ENCODE measurements around a stretch of chr21.

DNA sequence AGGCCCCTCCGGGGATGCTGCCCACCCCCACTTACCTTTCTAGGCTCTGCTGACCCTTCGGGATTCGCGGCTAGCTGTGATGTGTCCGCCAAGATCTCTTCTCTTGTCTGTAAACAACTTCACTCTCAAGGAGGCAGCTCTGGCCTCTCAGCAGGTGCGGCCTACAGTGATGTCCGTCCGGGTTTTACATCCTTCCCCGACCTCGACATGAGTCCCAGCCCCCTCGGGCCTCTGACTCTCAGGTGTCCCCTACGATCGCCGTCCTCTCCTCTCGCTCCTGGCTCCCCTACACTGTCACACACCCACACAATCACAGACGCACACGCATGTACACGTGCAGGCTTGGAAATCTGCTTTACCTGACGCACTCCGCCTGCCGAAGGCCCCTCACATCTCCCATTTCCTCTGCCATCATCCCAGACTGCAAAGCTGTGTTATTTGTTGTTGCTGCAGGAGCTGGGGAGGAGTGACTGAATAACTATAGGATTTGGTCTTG is 804 bp upstream of the RSPH1 start:
- RRBS, result 5% methylated on average over 1 of the region's 21 CpGs
CAGE:
- cytosol, long polyA plus RNA, result no peak
- long polyA plus RNA, result no peak
- nucleus, long polyA plus RNA, result no peak

DNA sequence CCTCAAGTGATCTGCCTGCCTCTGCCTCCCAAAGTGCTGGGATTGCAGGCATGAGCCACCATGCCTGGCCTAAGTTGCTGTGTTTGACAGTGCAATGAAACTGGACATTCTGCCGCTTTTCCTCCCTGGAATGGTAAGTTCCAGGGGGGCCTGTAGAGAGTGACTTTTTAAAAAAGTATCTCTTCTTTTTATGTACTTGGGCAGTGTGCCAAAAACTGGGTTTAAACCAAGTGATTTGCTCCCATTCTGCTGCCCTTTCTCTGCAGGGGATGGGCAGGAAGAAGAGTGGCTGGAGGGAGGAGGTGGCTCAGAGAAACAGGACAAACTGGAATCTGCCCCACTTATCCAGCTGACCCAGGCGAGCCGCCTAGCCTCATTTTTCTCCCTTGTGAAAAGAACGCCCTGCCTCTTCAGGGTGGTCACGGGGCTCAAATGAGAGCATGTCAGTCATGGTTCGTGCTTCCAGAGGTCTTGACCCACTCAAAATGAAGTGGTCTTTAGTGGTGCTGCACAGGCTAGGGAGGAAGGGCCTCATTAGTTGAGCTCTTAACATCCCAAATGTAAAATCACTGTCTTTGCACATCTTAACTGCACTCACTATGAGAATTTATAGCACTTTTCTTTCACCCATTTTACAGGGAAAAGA is 2.5 kb downstream of the SLC37A1 start:
- RRBS, result no CpG with 5 or more reads among the region's 6 CpGs
CAGE:
- cytosol, long polyA plus RNA, result no peak
- long polyA plus RNA, result no peak
- nucleus, long polyA plus RNA, result no peak

DNA sequence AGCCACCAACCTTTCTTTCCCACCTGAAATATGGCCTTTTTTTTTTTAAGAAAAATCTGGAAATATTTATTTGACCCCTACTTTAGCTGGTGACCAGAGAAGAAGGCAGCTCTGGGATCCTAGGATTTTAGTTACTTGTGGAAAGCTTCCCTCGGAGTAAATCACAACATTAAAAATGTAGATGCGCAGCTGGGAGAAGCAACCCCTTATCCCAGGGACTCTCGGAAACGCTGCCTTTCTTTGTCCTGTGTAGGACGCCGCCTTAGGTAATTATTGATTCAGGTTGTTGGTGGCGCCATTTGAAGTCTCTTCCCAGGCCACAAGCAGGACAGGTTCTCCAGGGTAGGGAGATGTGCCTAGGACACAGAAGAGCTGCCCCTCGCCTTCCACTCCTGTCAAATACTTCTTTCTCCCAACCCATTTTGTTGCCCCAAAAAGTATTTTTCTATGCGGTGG is 10.2 kb downstream of the SLC37A1 start:
- RRBS, result no CpG with 5 or more reads among the region's 9 CpGs
CAGE:
- cytosol, long polyA plus RNA, result no peak
- long polyA plus RNA, result no peak
- nucleus, long polyA plus RNA, result no peak

DNA sequence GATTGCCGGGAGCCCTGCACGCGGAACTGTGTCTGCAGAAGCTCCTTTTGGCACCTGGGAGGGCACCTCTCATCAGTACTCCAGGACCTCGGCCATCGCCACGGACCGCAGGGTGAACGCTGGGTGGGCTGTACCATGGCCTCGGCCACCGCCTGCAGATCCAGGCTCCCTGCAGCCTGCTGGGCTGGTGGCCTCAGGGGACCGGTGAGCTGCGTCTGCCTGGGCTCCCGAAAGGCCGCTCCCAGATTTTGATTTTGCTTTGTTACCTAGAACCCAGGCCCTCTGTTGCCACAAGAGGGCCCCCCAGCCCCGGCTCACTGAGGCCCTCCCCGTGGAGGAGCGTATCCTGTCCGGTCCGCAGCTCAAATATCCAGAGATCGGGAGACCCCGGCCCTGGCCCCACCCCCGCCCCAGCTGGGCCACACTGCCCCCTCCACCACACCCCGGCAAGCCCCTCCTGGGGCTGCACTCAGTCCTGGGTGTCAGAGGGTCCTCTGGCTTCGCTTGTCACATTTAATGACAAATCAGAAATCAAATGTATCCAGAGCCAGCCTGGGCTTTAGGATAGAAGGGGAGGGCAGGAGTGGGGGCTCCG is 60.2 kb upstream of the PDE9A start:
- RRBS, result 3% methylated on average over 8 of the region's 25 CpGs
CAGE:
- cytosol, long polyA plus RNA, result no peak
- long polyA plus RNA, result no peak
- nucleus, long polyA plus RNA, result no peak

GRCh38 chr21:42630605-42631060 is 22.8 kb upstream of the PDE9A start:
- RRBS, result no CpG with 5 or more reads among the region's 9 CpGs
CAGE:
- cytosol, long polyA plus RNA, result no peak
- long polyA plus RNA, result no peak
- nucleus, long polyA plus RNA, result no peak

DNA sequence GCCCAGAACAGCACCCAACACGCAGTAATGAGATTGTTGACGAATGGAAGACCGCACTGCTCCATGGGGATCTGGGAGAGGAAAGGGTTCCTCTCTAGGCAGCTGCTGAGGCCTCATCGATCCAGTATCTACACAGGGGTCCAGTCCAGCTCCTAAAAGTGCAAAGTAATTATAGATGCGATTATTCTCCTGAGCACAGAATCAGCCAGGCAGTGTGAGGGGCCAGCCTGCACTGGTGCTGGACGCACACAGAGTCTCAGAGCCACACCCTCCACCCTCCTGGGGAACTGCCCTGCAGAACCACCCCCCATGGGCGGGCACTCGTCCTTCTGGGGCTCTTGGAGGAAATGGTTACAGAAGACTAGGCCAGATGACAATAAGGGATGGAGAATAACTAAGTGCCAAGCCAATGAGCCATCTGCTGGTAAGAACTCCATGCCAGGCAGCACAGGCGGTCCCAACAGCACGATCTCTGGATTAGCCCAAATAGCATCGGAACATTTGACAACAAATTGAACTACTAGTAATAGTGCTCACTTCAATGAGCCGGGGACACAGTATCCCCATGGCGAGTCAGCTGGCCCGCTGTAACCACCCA is 1.6 kb upstream of the PDE9A start:
- RRBS, result no CpG with 5 or more reads among the region's 14 CpGs
CAGE:
- cytosol, long polyA plus RNA, result no peak
- long polyA plus RNA, result no peak
- nucleus, long polyA plus RNA, result no peak

- RRBS, result 4% methylated on average over 28 of the region's 49 CpGs
CAGE:
- cytosol, long polyA plus RNA, result no peak
- long polyA plus RNA, result no peak
- nucleus, long polyA plus RNA, result no peak
These were observed 1.0 kb downstream of the PDE9A start for GRCh38 chr21:42654105-42655146.

DNA sequence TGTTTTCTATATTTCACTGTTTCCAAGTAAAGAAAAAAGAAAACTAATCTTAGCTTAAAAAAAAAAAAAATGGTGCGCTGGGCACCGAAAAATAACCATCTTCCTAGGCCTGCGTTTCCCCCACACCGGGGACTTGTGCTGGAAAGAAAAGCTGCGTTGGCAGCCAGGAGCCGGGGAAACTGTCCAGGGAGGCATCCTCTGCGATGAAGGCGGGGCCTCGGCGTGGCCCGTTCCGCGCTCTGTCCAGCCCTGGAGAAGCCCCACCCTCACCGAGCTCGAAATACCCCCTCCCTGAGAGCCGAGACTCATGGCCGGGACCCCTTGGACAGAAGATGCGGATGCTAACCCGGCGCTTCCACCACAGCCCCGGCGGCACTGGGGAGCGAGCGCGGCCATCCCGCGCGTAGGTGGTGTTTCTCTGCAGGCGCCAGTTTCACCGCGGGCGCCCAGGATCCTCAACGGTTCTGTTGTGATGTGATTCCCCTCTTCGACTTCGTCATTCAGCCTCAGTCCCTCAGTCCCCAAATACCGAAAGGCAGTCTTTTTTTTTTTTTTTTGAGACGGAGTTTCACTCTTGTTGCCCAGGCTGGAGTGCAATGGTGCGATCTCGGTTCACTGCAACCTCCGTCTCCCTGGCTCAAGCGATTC is 31.6 kb downstream of the PDE9A start:
- RRBS, result no CpG with 5 or more reads among the region's 41 CpGs
CAGE:
- cytosol, long polyA plus RNA, result no peak
- long polyA plus RNA, result no peak
- nucleus, long polyA plus RNA, result no peak

- RRBS, result no CpG with 5 or more reads among the region's 14 CpGs
CAGE:
- cytosol, long polyA plus RNA, result no peak
- long polyA plus RNA, result no peak
- nucleus, long polyA plus RNA, result no peak
These were observed 70.9 kb downstream of the PDE9A start for GRCh38 chr21:42724134-42724894.

DNA sequence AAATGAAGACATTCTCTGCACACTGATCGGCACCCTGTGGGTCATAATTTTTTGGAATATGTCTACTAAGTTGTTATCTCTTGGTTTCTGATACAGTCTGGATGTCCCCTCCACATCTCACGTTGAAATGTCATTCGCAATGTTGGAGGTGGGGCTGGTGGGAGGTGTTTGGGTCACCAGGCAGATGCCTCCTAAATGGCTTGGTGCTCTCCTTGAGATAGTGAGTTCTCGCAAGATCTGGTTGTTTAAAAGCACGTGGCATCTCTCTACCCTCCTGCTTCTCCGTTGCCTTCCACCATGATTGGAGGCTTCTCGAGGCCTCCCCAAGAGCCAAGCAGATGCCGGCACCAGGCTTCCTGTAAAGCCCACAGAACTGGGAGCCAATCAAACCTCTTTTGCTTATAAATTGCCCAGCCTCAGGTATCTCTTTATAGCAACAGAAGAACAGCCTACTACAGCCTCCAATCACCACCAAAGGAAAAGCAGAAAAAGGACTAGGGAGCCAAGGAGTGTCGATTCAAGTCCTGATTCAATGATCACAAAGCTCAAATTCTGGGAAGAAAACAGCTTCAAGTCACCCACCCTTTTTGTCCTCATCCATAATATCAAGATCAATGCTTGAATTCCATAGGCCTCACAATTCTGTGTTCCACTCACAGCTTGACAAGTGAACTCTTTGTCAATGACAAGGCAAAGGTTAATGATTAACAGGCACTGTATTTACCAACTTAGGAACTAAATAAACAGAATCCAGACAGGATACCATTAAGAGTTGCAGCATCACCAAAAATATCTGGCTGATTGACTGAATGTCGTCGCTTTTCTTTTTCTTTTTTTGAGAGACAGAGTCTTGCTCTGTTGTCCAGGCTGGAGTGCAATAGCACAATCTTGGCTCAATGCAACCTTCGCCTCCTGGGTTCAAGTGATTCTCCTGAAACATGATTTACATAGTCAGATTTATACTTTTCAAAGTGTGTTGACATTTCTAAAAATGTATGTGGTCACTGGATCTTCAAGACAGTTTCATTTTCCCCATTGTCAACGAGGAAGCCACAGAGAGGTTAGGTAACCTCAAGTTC is 80.7 kb downstream of the PDE9A start:
- RRBS, result no CpG with 5 or more reads among the region's 13 CpGs
CAGE:
- cytosol, long polyA plus RNA, result no peak
- long polyA plus RNA, result no peak
- nucleus, long polyA plus RNA, result no peak

DNA sequence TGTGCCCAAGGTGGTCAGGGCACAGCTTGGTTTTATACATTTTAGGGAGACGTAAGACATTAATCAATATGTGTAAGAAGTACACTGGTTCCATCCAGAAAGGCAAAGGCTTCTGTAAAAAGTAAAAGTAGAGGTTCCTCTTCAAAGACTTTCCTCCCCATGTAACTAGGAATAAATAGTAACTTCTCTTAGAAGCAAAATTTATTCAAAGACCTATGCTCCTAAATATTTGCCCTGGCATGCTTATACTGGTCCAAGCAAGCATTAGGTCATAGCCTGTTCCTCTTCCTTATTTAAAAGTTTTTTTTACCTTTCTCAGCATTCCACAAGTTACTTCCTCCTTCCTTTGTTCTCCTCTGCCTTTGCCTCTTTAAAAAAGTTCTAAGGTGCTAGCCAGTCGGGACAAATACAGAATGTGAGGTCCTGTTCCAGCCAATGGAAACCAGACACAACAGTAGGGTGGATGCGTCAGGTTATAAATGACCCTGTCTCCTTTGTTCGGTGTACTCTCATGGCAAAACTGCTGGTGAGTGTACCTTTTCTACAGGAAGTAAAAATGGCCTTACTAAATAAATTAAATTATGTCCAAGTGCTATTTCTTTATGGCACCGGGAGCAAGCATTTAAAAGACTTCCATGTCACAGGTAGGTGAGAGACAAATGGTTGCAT is 66.9 kb downstream of the WDR4 start:
- RRBS, result no CpG with 5 or more reads among the region's 5 CpGs
CAGE:
- cytosol, long polyA plus RNA, result no peak
- long polyA plus RNA, result no peak
- nucleus, long polyA plus RNA, result no peak

DNA sequence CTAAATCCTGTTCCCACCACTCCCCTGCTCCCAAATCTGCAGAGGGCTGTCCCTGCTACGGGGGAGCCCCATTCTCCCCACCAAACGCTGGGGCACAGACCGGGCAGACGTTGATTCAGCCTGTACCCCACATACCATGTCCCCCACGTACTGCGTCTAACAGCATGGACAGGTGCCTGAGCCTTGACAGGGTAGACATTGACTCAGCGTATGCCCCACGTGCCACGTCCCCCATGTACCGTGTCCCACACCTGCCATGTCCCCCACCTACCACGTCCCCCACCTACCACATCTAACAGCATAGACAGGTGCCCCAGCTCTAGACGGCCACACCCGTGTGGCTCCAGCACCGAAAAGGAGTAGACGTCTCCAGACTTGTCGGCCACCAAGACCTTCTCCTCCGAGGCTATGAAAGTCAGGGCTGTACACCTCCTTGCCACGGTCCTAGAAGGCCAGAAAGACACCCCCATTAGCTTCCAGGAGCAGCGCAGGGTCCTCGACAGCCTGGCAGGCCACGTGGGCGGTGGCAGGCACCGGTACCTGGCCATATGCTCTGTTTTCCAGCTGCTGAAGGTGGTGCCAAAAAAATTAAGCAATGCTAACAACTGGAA is 16.1 kb downstream of the WDR4 start:
- RRBS, result no CpG with 5 or more reads among the region's 23 CpGs
CAGE:
- cytosol, long polyA plus RNA, result no peak
- long polyA plus RNA, result no peak
- nucleus, long polyA plus RNA, result no peak

- RRBS, result no CpG with 5 or more reads among the region's 8 CpGs
CAGE:
- cytosol, long polyA plus RNA, result no peak
- long polyA plus RNA, result no peak
- nucleus, long polyA plus RNA, result no peak
These were observed 836 bp upstream of the NDUFV3 start for GRCh38 chr21:42892312-42892634.

DNA sequence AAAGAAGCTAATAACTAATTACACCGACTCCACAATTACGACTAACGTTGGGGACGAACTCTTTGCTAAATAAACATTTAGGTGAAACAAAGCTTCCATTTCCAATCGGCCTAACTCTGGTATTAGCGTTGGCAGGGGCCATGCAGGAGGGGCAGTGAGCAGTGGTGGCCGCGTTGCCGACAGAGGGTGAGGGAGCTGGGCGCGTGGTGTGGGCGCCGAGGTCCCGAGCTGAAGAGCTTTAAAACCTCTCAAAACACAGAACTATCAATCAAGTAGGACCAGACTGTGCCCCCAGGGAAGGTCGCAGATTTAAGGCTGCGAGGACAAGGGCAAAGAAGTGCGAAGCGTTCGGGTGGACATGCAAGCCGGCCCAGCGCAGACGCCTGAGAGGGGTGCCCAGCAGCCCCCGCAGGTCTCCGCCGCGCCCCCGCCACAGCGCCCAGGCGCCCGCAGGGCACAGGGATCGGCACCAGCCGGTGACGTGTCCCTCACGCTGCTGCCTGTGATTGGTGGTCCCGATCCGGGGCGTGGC is 408 bp upstream of the NDUFV3 start:
- RRBS, result 1% methylated on average over 11 of the region's 37 CpGs
CAGE:
- cytosol, long polyA plus RNA, result no peak
- long polyA plus RNA, result no peak
- nucleus, long polyA plus RNA, result no peak

GRCh38 chr21:42932997-42933531 is 7.6 kb upstream of the ERVH48-1 start:
- RRBS, result no CpG with 5 or more reads among the region's 6 CpGs
CAGE:
- cytosol, long polyA plus RNA, result no peak
- long polyA plus RNA, result no peak
- nucleus, long polyA plus RNA, result no peak

DNA sequence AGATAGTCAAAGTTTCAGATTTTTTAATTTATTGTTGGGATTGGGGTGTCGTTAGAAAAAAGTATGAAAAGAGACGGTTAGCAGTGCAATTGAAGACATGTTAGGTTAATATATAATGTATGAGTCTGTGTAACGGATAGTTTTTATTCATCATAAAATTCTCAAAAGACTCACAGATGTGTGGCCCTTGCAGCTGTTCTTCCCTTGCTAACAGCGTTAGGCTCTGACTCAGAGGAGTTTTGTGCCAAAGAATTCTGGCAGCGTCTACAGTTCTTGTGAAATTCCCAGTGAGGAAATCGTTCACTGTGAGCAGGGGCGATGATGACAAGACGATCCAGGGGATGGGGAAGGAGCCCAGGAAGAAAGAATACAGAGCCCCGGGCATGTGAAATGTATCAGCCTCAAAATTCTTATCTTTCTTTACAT is 14.6 kb upstream of the ERVH48-1 start:
- RRBS, result no CpG with 5 or more reads among the region's 9 CpGs
CAGE:
- cytosol, long polyA plus RNA, result no peak
- long polyA plus RNA, result no peak
- nucleus, long polyA plus RNA, result no peak

DNA sequence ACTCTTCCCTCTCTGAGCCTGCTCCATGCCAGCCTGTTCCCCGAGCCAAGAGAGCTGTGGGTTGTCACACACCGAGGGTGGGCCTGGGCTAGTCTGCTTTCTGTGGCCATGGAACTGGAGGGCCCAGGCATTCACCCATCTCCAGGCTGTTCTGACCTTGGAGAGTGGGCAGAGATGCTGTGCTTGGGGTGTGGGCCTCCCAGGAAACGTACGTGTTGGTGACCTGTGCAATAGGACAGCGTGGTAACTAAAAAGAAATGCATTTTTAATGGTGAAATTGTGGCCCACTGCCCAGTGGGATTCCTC is 41.9 kb downstream of the CRYAA start:
- RRBS, result no CpG with 5 or more reads among the region's 5 CpGs
CAGE:
- cytosol, long polyA plus RNA, result no peak
- long polyA plus RNA, result no peak
- nucleus, long polyA plus RNA, result no peak

DNA sequence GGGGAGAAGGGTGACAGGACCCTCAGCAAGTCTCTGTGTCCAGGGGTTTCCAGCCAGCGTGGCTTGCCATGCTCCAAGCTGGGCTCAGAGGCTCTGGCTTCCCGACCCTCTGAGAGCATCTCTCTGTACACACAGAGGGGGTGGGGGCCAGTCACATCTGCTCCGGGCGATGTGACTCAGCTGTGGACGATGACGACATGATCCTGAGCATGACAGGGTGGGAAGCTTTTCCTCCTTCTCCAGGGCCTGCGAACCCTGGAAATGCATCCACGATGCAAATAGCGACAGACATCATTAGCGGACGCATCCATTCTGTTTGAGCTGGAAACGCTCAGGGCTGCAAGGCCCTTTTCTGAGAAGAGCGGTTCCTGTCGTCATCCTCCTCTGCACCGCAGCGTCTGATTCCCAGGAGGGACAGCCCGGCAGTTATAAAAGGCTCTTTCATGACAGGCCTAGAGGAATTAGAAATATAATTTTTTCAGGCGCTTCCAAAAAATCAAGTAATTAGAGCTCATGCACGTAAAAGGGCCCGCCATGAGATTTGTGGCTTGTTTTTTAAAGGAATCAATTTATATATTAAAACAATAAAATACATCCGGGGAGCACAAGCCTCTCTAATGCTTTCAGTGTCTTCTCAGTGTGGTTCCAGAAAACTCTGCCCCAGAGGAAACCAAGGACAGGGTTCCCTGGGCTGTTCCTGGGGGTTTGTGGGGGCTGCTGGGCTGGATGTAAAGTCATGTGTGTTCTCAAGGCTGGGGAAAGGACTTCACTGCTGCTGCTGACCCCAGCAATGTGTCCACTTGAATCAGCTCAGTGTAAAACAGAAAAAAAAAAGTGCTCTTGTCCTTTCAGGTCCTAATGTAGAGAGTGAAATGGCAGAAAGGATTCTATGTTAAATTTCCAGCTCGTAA is 107.4 kb downstream of the SIK1 start:
- RRBS, result no CpG with 5 or more reads among the region's 22 CpGs
CAGE:
- cytosol, long polyA plus RNA, result no peak
- long polyA plus RNA, result no peak
- nucleus, long polyA plus RNA, result no peak

DNA sequence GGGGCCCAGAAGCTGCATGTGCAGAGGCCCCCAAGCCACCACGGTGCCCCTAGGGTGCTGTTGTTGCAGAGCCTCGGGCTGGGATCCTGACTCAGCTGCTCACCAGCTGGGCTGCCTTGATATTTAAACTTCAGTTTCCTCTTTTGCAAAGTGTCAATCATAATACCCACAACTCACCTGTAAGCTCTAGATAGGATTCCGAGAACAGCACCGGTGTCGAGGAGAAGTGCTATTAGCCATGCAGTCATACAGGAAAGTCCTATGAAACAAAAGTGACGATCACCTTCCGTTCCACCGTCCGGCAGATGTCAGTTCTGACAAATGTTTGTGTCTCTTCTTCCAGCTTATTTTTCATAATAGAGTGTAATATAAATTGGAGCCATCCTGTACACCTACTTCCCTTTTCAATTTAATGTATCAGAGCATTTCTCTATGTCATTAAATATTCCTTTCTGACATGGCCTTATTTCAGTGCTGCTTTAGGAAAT is 100.9 kb downstream of the SIK1 start:
- RRBS, result 84% methylated on average over 6 of the region's 9 CpGs
CAGE:
- cytosol, long polyA plus RNA, result no peak
- long polyA plus RNA, result no peak
- nucleus, long polyA plus RNA, result no peak

DNA sequence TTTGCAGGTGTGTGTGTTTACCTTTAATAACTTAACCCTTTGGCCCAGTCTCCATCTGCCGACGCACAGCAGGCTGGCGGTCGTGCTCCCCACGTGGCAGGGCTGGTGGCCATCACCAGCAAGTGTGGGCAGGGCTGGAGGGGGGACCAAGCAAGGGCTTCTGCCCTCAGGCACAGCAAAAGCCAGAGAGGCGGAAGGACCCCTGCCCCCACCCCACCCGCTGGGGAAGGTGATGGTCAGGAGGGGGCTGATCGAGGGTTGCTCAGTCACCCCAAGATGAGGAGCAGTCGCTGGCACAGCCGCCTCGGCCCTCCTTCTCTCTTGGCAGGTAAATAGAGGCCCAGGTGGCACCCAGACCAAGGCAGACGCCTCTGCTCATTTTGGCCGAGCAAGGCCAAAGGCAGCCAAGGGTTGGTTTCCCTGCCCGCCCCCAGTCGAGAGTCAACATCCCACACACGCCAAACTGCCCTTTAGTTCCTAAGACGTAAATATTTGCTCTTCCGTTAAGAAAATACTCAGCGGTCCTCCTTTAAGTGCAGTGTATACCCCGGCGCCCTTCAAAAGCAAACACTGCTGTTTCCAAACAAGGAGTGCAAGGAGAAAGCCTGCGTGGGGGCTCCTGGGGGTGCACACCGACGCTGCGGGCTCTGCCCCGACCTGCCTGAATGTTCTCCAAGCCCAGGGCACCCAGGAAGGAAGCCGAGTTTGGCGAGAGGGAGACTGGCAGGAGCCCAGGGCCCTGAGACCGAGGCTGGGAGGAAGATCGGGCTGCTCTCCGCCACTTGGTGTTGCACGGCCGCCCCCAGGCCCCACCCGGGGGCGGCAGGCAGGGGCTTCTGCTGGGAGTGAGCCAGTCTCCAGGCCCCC is 82.7 kb downstream of the SIK1 start:
- RRBS, result no CpG with 5 or more reads among the region's 35 CpGs
CAGE:
- cytosol, long polyA plus RNA, result no peak
- long polyA plus RNA, result no peak
- nucleus, long polyA plus RNA, result no peak